RPMI7951 (cell line): ENCODE data around the genes TP53BP2 and SRP9.

DNA sequence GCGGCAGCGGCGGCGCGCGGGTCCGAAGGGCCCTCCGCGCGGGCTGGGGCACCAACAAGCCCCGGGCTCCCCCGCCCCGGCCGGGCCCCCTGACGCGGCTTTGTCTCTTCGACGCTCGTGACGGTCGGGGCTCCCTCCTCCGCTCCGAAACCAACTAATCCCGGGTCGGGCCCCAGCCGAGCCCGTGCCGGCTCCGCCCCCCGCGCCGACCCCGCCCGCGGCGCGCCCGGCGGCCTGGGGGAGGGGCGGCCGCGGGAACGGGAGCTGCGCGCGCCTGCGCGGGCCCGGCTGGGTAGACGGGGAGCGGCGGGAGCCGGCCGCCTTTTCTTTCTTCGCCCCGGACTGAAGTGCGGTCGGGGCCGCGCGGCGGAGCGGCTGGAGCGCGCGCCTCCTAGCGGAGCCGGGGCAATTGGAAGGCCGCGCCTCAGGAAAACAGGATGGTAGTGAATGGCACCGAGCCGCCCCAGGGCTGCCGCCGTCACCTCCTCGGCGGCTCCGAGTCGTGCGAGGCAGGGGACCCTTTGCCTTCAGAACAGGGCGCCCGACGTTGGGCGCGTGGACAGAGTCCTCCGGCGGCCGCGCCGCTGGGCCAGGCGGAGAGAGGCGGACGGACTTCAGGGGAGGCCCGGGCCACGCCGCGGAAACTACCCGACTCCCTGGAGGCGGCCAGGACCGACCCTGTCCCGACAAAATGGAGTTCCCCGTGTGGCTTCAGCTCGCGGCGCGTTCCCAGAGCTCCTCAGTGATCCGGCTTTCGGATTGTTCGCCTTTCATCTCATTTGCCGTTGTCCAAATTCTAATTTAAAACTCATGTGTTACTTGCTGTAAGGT, at the start of gene TP53BP2:
TP53BP2 (minus strand) TSS at position 152 of the 831 bp plus-strand sequence.
- RAMPAGE, long total RNA = no peak

GRCh38 chr1:224080122-224081081, 33.5 kb upstream of the FBXO28 start:
- RAMPAGE, long total RNA = no peak

DNA sequence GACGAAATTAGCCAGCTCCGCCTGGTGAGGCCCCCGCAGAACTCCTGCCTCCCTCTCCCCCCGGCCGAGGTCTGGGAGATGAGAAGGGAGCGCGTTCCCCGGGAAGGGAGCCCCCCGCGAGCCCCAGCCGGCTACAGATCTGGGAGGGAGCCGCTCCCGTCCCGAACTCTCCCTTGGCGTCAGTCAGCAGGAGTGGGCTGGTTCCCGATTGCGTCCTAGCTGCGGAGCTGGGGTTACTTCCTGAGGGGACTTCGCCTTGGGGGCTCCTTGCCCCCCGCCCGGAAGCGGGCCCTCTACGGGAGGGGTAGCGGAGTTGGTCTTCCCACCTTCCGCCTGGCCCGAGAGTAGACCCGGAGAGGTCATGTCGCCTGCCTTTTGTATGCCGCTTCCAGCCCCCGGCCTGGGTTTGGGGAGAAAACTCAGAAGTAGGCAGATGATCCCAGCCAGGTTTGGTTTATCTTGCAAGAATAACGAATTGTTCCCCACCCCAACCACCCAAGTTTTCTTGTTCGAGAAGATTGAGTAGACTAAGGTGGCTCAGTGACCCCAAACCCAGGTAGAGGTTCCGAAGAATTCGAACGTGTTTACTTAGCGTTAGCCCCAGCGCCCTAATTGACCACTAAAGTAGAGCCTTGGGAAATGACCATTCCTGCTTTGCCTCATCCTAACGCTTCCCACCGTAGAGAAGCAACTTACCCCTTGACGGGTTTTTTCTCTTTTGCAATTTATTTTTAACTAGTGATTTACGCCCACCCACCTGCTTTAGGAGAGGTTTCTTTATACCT, 654 bp downstream of the FBXO28 start:
- RAMPAGE, long total RNA = no peak

DNA sequence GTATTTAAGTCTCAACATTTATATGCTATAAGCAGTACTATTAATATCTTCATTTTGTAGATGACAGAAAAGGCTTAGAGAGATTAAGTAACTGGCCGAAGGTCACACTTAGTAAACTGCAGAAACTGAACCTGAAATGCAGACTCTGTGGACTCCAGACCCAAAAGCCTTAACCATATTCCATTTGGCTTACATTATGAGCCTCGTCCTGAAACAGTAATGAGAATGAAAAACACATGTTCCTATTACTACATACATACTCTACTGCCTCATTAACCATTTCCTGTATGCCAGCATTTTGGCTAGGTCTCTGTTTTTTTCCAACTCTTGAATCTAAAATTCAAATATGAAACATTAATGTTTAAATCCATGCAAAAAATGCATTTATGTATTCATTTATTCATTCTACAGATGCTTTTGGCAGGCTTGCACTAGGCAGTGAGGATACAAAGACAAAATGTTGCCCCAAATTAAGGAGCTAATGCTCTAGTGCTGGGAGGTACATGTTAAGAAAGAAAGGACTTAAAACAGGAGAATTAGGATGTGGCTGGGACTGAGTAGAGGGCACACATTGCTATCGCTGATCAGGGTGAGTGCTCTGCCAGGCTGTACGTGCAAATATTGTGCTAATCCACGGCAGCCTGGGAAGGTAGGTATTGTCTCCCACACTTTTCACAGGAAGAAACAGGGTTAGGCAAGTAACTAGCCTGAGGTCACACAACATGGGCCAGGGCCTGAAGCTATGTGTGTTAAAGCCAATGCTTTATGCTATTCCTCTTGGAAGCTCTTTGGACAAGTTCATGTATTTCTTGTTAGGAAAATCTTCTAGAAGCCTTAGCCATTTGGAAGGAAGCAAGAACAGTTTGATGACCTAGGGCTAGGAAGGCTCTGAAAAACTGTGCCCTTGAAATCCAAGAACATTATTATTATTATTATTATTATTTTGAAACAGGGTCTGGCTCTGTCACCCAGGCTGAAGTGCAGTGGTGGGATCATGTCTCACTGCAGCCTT, 14.0 kb downstream of the DEGS1 start:
- RAMPAGE, long total RNA = no peak

DNA sequence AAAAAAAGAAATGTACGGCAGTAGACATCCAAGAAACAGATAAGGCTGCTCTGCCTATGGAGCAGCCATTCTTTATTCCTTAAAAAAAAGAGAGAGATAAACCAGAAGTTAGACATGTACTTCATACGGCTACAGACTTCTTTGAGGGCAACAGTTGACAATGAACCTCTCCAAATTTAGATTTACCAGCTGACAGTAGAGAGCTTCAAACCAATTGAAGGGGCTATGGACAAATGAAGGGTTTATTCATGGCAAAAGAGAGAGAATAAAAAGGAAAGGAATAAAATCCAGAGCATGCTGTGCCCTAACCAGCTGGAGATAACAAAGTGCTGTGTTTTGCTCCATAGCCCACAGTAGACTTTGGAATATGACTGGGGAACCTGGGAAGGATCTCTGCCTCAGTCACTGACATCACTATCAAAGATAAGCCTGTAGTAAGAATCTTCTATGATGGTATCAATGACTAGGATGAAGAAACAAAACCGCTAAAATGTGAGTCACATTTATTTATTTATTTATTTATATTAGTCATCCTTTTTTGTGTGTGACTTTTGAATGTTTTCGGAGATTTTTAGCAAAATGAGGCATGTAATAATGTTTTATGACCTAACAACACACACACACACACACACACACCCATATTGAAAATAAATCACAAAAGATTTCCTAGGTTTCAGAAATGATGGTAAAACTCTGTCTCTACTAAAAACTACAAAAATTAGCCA, 56.4 kb downstream of the NVL start:
- RAMPAGE, long total RNA = no peak

DNA sequence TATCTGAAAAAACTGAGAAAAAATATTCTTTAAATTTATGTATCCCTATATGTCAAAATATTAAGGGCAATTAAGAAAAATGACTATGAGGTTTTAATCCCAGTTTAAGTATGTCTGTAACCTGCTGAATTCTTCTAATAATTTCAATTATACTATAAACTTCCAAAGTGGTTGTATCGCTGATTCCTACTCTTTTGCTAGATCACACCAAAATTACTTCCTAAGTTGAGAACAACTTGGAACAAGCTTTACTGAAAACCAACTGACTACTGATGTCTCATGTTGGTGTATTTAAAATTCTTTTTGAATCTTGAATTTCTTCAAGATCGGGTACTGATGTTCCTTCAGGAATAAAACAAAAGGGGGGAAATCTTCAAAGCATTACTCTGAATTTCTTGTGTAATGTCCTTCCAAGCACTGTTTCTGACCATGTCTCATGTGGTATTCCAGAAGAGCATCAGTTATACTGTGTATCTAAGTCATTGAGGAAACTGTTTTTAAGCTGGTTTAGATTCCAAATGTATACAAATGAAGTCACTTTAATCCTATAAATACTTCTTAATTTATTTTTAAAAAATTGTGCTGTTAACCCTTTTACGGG, 32.0 kb downstream of the CNIH4 start:
- RAMPAGE, long total RNA = no peak

DNA sequence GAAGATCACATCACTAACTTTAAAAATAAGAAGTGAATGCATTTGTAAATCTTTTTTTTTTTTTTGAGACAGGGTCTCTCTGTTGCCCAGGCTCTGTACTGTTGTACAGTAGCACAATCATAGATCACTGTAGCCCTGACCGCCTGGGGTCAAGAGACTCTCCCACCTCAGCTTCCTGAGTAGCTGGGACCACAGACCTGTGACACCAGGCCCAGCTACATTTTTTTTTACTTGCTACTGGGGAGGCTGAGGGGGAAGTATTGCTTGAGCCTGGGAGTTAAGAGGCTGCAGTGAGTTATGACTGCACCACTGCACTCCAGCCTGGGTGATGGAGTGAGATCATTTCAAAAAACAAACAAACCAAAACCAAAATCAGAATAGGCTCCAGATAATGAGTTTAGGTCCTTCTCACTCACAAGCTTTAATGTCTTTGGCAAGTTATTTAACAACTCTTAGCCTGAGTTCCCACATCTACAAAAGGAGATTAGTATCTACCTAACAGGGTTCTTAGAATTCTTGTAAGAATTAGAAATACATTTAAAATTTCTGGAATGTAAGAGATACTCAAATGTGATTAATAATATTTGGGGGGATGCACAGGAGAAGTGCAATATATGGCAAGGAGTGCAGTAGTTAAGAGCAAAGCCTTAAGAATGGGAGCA, 22.8 kb downstream of the WDR26 start:
- RAMPAGE, long total RNA = no peak

DNA sequence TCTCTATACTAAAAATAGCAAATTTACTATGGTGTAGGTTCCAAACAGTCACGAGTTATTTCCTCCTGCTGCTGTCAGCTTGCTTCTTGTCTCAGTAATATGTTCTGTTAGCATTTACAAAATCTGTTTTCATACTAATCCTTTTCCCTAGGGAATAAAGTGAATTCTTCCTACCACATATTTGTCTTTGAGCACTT, 2.4 kb downstream of the WDR26 start:
- RAMPAGE, long total RNA = no peak

DNA sequence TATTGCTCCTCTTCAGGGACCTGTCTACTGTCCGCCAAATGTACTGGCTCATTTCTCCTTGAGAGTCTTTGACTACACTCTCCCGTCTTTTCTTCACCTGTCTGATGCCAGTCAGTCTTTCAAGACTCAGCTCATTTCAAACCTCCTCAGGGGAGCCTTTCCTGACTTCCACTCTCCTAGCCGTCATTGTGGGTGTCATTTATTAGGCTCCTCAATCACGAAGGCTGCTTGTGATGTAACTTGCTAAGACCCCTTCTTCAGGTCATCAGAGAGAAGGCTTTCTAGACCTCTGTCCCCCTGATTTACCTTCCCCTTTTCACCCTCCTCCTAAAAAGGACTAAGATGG, 2.2 kb upstream of the WDR26 start:
- RAMPAGE, long total RNA = no peak

DNA sequence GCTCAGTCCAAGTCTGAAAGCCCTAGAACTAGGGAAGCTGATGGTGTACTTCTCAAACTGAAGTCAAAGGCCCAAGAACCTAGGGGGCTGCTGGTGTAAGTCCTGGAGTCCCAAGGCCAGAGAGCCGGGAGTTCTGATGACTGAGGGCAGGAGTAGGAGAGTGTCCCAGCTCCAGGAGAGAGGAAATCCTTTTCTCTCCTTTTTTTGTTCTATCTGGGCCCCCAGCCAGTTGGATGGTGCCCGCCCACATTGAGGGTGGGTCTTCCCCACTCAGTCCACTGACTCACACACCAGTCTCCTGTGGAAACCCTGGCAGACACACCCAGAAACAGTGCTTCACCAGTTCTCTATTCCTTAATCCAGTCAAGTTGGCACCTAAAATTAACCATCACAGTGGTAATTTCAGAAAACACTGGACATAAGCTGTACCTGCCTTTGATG, 12.6 kb upstream of the WDR26 start:
- RAMPAGE, long total RNA = no peak

GRCh38 chr1:224450073-224450642, 15.6 kb upstream of the WDR26 start:
- RAMPAGE, long total RNA = no peak

DNA sequence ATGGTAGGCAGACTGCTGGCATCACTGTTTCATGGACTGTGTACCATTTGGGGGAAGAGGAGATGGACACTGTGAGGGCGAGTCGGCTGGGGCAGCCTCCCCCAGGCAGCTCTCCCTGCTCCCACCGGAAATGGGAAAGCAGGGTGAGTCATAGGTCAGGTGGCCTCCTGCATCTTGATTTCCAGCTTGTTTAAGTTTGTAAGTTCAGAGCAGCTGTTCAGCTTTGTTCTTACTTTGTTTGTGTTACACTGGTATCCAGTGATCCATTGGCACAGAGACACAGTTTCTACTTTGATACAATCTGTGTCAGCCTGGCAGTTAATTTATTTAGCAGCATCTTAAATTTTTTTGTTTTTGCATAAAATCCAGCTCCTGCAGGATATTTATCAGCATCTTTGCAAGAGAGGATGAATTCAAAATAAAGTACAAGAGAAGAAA, 87.1 kb upstream of the CNIH3 start:
- RAMPAGE, long total RNA = no peak

DNA sequence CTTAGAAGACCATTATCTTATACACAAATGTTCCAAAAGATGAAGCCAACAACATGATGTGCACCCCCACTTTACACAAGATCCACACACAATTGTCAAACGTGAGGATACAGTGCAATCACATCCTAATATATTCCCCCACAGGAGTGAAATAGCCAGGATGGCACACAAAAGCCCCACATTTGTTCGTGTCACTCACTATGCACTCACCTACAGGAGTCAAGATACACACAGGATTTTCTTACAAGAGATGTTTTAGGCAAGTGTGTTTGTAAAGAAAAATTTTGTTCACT, 1.8 kb downstream of the LBR start:
- RAMPAGE, long total RNA = no peak

- RAMPAGE, long total RNA = no peak
These were observed 17.1 kb upstream of the LBR start for GRCh38 chr1:225444850-225445332.

DNA sequence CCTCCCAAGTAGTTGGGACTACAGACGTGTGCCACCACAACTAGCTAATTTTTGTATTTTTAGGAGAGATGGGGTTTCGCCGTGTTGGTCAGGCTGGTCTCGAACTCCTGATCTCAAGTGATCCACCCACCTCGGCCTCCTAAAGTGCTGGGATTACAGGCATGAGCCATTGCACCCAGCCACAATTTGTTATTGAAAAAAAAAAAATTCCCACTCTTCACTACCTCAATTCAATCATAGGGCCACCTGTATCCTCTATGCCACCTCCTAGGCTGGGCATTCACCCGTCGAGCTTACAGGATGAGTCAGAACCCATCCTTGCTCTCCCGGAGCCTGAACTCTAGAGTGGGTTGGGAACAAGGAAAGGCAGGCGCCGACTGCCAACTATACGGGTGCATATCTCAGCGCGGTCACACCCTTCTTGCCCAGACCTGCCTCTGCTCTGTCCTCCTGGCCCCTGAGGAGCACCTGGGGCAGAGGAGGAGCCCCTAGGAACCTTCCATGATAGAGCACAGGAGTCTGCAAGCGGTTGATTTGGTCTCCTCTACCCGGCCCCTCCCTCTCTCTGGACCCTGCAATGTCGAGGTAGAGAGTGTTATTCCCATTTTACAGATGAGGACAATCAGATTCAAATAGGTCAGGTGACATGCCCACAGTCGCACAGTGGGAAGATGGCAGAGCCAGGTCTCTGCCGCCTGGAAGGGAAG, 21.4 kb upstream of the LBR start:
- RAMPAGE, long total RNA = no peak

GRCh38 chr1:225549305-225549787, 103.6 kb downstream of the ENAH start:
- RAMPAGE, long total RNA = no peak

- RAMPAGE, long total RNA = no peak
These were observed 727 bp upstream of the ENAH start for GRCh38 chr1:225653561-225654139.

DNA sequence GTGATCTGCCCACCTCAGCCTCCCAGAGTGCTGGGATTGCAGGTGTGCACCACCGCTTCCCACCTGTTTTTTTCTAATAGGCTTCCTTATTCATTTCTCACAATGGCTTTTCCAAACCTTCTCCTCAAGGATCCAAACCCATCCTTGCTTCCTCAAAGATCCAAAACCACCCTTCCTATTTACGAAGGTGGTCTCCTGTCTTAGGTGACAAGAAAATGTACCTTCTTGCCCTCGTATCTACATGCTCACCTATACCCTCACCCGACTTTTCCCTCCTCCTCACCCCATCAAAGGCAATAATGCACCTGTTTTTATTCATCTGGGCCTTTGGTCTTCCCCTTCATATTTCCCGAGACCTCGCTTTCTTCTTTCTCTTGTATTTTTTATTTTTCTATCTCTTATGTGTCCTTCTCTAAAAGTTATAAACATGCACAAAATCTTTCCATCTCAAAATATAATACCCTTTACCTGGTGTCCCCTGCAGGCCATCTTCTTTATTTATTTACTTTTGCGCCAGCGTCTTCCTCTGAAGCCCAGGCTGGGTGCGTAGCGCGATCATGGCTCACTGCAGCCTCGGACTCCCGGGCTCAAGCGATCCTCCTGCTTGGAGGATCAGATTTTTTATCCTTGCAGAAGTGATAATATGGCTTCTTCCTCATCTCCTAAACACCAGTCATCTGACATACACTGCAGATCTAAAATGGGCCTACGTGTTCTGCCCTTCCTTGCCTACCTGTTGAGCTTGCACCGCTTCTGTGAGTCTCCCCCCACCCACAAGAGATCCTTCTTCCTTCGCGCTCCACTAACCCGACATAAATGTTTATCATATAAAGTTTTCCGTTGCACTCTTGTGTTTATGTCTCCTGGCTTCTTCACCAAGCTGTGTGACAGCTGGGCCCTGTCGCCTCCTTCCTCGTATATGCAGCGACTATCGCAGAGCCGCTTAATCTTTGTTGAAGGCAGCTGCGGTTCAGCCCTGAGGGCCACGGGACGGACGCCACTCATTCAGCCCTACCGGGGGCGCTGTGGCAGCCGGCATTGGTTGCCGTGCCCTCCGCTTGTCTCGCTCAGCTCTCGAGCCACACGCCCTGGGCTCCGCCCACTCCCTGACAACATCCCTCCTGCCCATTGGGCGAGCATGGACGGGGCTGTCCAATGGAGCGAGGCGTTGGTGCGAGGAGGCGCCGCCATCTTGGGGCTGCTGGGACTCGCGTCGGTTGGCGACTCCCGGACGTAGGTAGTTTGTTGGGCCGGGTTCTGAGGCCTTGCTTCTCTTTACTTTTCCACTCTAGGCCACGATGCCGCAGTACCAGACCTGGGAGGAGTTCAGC, at the start of gene SRP9:
SRP9 (plus strand) TSS at position 1,184 of the 1,331 bp plus-strand sequence.
- RAMPAGE, long total RNA = start-site peak on the plus strand centred at position 1,203 of the sequence, 55 bp wide, 1,947 and 706 reads in 2 replicates

DNA sequence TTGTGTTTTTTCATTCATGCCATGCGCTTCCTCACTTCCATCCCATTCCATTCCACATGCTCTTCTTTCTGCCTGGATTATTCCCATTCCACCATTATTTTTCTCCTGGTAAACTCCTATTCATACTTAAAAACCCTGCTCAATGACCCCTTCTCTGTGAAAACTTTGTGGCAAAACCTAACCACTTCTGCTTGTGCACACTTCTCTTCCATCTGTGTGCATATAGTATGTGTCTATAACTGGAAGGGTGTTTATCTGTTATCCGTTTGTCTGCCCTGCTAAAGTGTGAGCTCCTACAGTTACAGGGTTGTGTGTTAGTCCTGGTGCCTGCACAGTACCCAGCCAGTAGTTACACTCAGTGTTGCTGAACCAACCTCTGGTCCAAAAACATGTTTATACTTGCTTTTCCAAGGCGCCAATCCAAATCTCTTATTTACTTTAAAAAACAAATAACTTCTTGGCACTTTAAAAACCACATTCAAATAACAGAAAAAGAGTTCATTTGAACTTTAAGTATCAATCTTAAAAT, 10.7 kb downstream of the EPHX1 start:
- RAMPAGE, long total RNA = no peak

GRCh38 chr1:225844961-225845733, 35.2 kb downstream of the EPHX1 start:
- RAMPAGE, long total RNA = no peak